ENCODE measurements around the gene TRIM71.

- PRO-cap: no peak
Measured at GRCh38 chr3:31968889-31969441, 12.1 kb downstream of the OSBPL10 start.

- PRO-cap: no peak
Measured at GRCh38 chr3:32158790-32159357, 52.5 kb downstream of the GPD1L start.

DNA sequence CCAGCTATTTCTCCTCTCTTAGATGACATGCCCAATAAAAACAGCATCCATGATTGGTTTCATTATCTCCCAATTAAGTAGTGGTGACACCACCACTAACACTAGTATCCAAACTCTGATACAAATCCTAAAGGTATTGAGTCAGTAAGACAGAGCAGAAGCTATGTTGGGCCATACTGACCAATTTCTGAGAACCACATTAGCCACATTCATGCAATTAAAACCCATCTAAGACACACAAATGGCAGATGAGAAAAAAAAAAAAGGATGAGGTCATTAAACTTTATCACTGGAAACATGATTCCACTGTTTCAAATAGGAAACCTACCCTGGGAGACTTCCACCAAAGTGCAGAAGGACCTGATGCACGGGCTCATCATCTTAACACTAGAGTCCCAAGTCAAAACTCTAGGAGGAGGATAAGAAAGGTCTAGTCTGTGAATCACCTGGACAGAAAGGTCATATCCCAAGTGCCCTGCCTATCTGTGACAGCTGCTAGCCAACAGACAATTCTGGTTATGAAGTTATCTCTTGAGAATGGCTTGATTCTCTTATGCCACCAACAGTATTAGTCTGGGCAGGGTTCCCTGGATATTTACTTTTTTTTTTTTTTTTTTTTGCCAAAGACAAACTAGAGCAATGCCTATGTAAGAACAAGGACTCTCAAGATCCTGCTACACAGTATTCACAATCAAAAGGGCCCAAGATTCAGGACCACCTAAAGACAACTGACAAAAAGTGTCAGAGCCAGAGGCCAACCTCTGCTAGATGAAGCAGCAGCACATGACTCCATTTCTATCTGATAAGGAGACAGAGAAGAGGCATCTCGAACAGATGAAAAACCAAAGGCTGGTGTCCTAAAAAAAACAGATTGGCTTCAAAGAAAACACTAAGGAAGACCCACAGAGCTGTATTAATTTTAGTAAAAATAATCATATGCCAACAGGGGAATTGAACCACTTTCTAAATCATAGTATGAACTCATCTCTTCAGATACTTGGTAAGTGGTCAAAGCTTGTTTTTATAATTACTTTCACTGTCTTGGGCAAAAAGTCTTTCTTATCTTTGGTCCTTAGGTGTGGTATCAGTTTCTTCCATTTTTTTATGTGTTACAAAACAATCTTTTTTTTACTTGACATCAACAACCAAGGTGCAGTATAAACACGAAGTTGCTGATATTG is 20.1 kb downstream of the CMTM6 start:
- PRO-cap: no peak

- PRO-cap: no peak
Measured at GRCh38 chr3:32501248-32501778, 1.3 kb downstream of the CMTM6 start.

- PRO-cap: no peak
Measured at GRCh38 chr3:32556069-32557135, 14.3 kb downstream of the DYNC1LI1 start.

- PRO-cap: no peak
Measured at GRCh38 chr3:32817604-32818556, at the start of gene TRIM71. TSS of gene TRIM71 (plus strand) at chr3:32817997.

DNA sequence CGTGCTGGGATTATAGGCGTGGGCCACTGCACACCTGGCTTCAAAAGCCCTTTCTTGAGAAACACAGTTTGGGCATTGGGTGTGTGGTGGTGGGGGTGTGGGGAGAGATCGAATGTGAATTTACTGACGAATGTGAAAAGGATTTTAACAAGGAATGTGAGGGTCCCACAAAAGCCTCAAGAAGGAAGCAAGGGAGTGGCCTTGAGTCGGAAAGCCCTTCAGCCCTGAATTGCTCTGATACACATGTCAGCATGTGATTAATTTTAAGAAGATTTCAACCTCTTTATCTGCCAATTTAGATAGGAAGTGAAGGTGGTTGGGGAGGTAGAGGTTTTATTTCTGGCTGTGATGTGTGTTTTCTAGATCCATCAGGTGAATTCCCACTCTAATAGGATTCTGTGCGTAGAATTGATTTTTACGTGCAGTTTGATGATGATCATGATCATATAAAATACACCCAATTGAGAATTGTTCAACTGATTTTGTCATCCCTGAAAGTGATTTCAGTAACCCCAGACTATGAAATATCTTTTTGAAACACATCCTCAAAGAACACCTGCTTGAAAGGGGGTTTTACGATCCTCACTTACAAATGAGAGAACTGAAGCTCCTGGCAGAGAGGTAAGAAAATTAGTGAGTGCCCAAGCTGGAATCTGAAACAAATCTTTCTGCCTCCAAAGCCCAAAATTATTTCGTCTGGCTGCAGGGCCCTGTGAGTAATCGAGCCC is 1.2 kb downstream of the CCR4 start:
- PRO-cap: bidirectional peak, plus-strand start at position 302 of the sequence, minus-strand start at position 231 of the sequence

DNA sequence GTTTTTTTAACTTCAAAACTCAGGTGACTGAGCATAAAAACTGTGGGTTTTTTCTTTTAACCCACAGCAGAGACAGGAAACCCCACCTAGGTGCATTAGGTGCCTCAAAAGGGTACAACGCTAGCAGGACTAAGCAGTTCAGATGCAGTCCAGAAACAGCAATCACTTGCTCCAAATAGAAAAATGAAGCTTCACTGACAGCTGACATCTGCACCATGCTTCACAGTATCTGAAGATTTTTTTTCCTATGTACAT is 52.2 kb downstream of the GLB1 start:
- PRO-cap: unidirectional peak, plus-strand start at position 136 of the sequence

DNA sequence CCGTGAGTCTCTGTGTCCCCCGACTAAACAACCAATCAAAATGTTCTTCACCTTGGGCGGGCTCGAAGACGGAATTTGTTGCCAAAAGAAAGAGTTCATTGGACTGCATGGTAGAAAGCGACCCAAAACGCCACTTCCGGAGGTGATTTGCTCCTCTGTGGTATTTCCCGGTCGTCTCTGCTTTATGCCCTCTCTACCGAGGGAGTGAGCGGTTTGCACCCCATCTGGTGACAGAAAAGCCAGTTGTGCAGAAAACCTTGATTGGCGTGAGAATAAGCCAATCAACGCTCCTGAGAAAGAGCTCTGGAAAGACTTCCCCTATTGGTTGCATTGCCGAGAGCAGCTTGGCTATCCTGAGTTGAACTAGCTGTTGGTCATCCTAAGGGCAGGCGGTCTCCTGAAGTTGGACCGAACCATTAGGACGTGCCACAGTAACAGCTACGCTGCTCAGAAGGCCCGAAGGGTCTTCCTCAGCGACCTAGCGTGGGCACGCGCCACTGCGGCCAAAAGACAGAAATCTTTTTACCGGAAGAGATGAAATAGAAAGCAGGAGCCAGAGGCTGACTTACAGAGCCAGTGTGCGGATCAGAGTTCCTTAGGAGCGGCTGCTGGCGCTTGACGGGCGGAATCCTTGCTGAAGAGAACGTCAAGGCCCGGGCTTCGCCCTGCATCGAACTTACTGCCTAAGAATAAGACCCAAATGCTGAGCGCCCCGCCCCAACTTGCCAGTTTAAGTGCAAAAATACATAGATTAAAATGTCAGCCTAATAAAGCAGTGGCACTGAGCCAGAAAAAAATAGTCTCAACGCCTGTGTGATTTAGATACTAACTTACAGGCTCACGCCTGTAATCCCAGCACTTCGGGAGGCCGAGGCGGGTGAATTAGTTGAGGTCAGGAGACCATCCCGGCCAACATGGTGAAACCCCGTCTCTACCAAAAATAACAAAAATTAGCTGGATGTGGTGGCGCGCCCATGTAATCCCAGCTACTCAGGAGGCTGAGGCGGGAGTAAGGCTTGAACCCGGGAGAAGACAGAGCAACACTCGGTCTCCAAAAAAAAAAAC is 827 bp upstream of the UBP1 start:
- PRO-cap: bidirectional peak, plus-strand start at position 377 of the sequence, minus-strand start outside the sequence; bidirectional peak, plus-strand start at position 556 of the sequence, minus-strand start at position 512 of the sequence

GRCh38 chr3:33578334-33578774 is 138.1 kb upstream of the UBP1 start:
- PRO-cap: no peak

DNA sequence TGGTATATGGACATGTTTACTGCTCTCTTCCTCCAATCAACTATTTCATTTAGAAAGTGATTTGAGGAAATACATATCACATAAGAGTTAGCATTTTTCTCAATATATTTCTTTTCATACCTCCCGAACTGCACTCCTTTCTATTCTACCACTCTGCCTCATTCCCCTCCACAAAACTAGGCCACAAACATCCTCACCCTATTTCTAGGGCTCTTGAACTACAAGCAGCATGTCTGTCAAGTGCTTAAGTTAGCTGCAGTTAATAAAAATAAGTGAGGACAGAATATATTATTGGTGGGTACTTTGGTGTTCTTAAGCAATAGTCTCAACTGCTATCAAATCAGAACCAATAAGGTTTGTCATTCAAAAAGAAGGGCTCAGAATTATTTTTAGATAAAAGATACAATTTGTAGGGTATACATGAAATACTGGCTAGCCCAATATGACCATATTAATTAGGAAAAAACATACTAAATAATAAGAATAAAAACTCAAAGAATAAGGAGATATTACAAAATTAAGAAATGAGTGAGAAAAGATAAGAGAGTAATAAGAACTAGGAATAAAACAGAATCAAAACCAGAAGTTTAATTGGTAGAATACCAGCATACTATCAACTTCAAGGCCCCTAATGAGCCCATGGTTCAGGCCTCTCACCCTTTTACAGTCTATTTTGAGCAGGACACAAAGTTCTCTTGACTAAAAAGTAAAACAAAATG is 124.9 kb downstream of the CLASP2 start:
- PRO-cap: no peak

- PRO-cap: bidirectional peak, plus-strand start at chr3:33799120, minus-strand start at chr3:33799019
Measured at GRCh38 chr3:33798720-33799599, 530 bp downstream of the PDCD6IP start.

GRCh38 chr3:33841676-33842321 is 43.4 kb downstream of the PDCD6IP start:
- PRO-cap: no peak

DNA sequence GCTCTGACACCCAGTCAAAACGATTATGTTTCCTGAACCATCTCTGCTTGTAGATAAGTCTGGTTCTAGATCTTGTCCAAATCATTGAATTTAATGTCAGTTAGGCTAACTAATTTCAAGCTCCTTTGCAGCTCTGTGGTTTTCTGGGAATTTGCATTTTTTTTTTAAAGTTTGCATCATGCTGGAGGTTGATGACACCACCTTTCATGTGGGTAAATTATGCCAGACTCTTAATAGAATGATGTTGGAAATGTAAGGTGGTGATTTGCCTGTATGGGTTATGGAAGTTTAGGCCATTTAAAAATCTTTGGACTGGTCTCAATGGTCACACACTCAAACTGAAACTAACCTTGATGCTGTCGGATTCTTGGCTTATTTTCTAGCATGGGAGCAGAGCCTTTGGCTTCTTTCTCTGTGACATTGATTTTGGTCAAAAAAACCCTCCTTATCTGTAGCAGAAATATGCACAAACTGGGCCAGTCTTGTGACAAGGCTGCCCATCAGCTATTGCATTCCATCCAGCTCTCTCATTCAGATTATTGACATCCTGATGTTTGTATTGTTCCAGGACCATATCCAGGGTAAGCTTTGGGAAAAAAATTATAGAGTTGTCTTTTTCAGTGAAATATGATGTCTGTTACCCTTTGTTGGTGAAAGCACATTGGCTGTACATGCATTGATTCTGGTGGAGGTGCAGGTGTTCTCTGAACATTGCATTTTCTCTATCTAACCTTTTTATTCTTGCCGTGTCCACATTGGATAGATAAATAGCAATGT is 35.9 kb downstream of the ARPP21 start:
- PRO-cap: no peak

DNA sequence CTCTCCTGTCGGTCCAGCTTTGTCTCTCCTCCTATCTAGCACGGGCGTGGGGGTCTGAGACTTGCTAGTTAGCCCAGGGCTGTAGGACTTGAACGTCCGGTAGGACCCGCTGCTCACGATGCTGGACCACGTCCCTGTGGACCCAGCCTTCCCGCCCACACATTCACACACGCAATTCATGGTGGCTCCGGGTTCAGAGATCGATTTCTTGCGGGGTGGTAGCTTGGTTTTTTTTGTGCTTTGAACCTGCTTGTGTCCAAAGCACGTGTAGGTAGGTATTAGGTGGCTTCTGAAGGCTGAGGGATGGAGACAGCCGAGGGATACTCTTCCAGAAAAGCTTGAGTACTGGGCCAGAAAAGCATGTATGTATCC is 480 bp downstream of the STAC start:
- PRO-cap: no peak

DNA sequence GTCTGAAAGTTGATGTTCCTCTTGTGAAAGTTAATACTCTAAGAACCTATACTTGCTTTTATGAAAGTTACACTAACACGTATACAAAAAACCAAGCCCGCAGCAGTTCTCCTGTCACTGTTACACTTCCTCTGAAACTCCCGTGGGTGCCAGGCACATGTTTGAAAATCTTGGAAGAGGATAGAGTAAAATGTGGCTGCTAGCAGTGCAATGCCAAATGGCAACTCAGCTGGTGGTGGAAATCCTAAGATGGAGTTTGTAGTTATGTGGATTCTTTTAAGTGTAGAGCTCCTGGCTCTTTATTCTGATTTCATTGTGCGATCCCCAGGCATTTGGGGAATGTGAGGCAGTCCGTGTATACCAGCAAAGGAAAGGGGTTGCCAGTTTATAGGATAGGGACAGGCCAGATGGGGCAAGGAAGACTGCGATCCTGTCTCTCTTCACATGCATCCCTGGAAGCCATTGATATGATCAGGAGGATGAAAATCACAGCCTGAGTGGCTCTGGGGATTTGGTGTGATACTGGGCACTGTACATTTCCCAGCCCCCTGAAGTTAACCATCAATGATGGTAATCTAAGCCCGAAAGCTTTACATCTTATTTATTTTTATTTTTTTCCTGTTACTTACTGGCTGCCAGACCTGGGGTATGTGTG is 1.1 kb downstream of the STAC start:
- PRO-cap: no peak

DNA sequence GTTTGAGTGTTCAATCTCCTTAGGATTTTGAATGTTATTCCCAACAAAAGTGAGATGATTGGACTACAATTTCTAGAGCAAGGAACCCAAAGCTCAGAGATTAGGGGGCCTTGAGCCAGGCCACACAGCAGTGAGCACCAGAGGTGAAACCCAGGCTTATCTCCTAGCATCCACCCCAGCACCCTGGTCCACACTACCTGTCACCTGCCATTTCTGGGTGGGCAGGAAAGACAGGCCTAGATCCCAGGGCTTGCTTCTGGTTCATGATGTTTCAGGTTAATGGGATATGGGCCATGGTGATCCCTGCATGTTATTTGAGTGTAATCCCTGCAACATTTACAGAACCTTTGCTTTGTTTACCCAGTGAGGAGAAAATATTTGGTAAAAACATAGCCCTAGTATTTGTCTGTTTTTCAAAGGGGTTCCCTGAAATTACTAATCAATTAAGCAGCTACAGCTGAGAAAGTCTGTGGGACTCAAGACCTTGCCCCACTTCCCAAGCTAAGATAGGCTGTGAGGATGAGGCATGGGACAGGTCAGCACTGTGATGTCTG is 11.4 kb downstream of the TRANK1 start:
- PRO-cap: no peak

DNA sequence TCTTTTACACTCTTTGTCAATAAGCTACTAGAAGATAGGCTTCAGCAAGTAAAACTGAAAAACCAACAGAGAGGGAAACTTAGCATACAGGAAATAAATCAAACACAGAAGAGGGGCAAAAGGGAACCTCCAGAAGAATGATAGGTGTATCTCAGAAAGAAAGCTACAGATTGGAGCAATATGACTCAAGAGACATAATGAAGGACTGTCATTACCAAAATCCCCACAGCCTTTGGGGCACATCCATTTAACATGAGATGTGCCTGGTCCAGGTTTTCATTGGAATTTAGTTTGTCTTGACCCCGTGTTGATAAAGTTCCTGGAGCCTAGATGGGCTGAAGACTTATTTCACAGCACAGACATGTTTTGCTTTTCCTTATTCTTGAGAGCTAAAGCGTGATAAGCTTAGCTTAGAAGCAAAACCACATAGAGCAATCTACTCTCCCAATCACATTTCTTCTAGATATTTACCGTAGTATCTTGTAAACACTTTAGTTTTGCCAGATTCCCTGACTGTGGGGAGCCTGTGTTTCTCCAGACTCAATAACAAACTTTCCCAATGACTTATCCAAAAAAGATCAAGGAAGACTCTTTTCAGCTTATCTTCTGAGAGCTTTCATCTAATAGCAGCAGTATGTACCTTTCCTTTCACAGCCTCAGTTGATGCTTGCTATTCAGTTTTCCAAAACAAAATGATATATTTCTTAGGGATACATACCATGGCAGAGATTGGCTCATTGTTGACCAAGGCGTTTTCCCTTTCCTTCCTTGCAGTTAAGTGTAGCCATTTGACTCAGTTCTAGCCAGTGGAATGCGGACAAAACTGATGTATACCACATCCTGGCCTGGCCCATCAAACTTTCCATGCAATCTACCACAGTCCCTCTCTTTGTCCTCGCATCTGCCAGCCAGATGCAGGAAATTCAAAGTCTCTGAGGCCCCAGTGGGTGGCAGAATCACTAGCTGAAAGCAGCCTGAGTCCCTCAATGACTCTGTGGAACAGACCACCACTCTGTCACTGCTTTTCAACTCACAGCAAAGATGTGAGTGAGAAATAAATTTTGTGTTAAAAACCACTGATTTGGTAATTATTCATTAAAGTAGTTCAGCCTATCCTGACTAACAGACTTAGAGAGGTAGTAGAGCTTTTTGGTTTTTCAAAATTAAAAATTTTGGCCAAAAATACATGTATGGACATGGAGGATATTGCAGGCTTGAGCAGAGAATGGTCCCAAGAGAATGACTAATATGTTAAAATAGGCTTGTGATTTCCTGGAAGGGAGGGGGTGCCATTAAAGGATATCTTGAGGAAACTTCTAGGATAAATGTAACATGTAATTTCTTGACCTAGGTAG is 11.3 kb downstream of the LRRFIP2 start:
- PRO-cap: no peak

DNA sequence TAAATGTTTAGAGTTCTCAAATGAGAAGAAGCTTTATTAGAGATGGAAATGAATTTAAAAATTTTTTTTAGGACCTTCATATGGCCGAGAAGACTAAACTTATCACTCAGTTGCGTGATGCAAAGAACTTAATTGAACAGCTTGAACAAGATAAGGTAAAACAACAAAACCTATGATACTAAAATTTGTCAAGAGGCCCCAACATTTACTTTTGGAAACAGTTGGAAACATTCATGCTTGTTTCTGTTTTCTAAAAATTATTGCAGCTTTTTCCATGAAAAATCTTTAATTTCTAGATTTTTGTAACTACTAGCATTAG is 56.1 kb downstream of the GOLGA4 start:
- PRO-cap: no peak

GRCh38 chr3:37324397-37325336 is 81.6 kb downstream of the GOLGA4 start:
- PRO-cap: no peak

Measured in colic lymph node (tissue), 1 donor.